Measurements from ENCODE around the genes FAM53A and NELFA.

DNA sequence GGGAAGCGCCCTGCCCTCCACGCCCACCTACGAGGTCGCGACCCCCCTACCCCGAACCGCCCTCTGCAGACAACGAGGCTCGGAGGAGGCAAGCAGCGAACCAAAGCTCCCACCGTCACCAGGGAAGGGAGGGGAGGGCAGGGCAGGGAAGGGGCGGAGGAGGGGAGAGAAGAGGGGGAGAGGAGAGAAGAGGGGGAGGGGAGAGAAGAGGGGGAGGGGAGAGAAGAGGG is 105.6 kb downstream of the FAM53A start:
- PRO-cap, result no peak
- RAMPAGE, long total RNA, 3 experiments, result no peak in any of the 3 experiments

DNA sequence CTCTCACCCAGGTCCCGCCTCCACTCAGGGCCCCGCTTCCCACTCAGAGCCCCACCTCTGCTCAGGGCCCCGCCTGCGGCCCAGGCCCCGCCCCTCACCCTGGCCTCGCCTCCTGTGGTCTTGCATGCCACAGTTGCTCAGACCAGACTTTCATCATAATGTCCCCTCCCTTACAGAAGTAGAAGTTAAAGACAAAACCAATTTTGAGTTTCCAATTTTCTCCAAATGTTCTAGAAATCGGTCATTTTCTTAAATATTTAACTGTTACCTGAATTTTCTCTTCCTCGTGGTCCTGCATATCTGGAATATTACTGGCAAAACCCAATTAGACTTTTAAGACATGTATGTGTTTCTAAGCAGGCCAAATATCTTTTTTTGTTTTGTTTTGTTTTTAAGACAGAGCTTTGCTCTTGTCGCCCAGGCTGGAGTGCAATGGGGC is 102.9 kb downstream of the FAM53A start:
- PRO-cap, result no peak
- RAMPAGE, long total RNA, 3 experiments, result no peak in any of the 3 experiments

GRCh38 chr4:1683054-1683818 is 877 bp downstream of the FAM53A start:
- PRO-cap, result no peak
- RAMPAGE, long total RNA, 3 experiments, result no peak in any of the 3 experiments

- PRO-cap, result bidirectional peak, plus-strand start at chr4:1684571, minus-strand start at chr4:1684294
- RAMPAGE, long total RNA, 3 experiments, result start-site peak on the minus strand in 1 of 3 experiments, at chr4:1684294-1684302 at its widest, 10 reads per replicate
Observed at GRCh38 chr4:1683819-1684857, at the start of gene FAM53A. TSS of gene FAM53A (minus strand) at chr4:1684313.

GRCh38 chr4:1727109-1728094 is 6.1 kb downstream of the TACC3 start:
- PRO-cap, result no peak
- RAMPAGE, long total RNA, 3 experiments, result no peak in any of the 3 experiments

DNA sequence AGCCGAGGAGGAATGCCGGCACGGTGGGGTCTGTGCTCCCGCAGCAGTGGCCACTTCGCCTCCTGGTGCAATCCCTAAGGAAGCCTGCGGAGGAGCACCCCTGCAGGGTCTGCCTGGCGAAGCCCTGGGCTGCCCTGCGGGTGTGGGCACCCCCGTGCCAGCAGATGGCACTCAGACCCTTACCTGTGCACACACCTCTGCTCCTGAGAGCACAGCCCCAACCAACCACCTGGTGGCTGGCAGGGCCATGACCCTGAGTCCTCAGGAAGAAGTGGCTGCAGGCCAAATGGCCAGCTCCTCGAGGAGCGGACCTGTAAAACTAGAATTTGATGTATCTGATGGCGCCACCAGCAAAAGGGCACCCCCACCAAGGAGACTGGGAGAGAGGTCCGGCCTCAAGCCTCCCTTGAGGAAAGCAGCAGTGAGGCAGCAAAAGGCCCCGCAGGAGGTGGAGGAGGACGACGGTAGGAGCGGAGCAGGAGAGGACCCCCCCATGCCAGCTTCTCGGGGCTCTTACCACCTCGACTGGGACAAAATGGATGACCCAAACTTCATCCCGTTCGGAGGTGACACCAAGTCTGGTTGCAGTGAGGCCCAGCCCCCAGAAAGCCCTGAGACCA is 6.9 kb downstream of the TACC3 start:
- PRO-cap, result no peak
- RAMPAGE, long total RNA, 3 experiments, result no peak in any of the 3 experiments

DNA sequence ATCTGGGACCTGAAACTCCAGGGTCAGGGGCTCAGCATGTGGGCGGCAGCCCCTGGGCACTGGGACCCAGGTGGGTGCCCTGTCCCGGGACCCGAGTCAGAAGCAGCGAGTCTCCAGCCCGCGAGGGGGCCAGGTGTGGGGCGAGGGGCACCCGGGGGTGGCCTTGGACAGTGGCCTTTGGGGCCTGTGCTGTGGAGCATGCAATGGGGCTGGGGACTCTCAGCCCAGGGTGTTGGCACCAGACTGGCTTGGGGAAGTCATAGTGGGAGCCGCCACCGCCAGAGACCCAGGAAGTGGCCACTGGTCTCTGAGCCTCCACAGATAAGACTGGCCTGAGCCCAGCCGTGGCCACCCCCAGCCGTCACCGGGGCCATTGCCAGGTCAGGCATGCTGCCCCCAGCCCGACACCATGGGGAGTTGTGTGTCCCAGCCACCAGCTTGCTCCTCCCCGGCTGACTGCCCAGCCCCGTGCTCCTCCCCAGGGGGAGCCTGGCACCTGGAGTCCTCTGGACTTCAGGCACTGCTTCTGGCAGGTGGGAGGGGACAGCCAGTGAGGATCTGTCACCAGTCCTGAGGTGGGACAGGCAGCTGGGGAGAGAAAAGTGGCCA is 32.4 kb downstream of the TACC3 start:
- PRO-cap, result no peak
- RAMPAGE, long total RNA, 3 experiments, result no peak in any of the 3 experiments

GRCh38 chr4:1841507-1841773 is 14.5 kb downstream of the LETM1 start:
- PRO-cap, result unidirectional peak, plus-strand start at chr4:1841646
- RAMPAGE, long total RNA, 3 experiments, result no peak in any of the 3 experiments

GRCh38 chr4:1852679-1853474 is 3.1 kb downstream of the LETM1 start:
- PRO-cap, result bidirectional peak, plus-strand start at chr4:1853256, minus-strand start at chr4:1853034
- RAMPAGE, long total RNA, 3 experiments, result no peak in any of the 3 experiments

DNA sequence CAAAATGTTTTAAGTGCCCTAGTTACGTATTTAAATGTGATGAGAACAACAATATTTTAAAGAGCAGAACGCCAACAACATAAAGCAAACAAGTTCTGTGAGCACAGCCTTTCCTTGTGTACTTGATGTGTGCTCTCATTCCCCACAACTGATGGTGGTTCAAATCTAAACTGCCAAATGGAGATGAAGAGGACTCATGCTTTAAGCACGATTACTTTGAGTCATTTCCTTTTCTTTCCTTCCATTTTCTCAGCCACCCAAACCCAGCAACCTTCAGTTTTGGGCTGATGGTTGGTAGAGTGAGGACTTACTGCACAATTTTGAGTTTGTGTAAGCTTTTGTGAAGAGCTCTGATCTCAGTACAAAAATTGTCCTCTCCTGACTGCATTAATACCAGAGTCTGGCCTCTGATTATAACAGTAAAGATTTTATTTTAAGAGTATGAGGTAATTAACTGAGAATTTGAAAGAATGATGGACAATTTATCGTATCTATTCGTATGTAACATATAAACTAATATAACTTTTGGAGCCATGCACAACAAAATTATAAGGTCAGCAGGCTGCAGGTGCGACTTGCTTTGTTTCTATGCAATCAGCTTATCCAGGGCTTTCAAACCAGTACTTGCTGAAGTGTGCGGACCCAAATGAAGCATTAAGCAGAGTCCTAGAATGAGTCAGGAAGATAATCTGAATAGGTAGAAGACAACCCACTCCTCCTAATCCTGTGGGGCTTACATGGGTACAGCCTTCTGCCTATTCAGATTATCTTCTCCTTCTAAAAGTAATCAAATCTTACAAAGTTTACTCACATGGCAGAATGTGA is 1.9 kb downstream of the NSD2 start:
- PRO-cap, result no peak
- RAMPAGE, long total RNA, 3 experiments, result no peak in any of the 3 experiments

DNA sequence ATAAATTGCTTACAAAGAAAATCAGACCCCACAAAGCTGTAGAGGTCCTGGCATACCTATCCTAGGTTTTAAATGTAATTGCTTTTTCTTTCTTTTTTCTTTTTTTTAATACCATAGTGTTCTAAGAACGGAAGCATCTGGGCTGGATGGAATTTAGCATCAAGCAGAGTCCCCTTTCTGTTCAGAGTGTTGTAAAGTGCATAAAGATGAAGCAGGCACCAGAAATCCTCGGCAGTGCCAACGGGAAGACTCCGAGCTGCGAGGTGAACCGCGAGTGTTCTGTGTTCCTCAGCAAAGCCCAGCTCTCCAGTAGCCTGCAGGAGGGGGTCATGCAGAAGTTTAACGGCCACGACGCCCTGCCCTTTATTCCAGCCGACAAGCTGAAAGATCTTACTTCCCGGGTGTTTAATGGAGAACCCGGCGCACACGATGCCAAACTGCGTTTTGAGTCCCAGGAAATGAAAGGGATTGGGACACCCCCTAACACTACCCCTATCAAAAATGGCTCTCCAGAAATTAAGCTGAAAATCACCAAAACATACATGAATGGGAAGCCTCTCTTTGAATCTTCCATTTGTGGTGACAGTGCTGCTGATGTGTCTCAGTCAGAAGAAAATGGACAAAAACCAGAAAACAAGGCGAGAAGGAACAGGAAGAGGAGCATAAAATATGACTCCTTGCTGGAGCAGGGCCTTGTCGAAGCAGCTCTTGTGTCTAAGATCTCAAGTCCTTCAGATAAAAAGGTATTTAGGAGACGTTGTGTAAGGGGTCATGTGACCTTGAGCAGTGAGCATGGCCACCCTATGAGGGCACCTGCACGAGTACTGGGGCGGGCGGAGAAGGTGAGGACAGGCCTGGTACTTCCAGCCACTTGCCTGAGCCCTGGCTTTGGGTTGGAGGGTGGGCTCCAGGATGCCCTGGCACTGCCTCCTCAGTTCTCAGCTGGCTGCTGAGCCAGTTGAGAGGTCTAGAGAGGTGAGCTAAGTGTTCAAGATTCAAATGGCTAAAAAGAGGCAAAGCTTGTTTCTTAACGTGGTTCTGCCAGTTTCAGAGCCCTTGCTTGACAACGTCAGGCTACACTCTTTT is 29.7 kb downstream of the NSD2 start:
- PRO-cap, result no peak
- RAMPAGE, long total RNA, 3 experiments, result no peak in any of the 3 experiments

DNA sequence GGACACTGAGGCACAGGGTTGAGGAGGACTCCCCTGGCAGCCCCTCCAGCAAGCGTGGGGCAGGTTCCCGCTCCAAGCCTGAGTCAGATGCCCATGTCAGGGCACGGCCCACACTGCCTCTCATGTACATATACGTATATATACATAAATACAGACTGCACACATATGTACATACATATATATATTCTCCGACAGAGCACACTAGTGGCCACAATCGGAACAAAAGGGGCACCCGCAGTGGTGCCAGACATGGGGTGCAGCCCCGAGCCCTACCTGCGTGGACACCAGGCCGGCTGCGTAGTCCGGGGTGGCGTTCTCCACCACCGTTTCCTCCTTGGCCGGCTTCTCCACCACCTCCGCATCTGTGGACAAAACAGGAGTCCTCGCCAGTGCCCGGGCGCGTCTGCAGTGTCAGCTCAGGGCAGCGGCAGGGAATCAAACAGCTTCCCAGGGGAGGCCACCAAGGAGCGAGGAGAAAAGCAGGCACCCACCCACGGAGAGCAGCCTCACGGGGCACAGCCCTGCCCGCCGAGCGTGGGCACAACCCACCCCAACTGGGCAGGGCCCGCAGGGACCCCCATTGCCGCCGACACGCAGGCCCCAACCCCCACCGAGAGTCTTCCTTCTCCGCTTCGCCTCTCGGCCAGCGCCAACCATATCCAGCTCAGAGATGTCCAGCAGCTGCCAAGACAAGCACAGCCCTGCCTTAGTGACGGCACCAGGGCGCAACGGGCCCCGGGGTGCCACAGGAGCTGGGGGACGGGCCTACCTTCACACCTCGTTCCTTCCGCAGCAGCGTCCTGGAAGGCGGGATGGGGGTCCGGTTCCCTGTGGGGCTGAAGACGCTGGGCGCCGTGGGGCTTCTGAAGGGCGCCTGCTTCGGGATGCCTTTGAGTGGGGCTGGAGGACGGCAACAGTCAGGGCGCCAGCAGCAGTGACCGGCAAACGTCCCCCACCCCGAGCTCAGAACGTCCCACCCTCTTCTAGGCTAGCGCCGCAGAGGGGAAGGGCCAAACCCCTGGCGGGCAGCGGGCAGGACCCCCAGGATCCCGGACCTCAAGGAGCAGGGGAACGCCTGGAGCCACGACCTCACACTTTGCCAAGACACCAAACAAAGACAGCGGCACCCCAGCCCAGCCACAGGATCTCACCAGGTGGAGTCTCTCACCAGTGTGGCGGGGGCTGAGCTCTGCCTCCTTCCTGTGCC is 22.9 kb downstream of the NELFA start:
- PRO-cap, result no peak
- RAMPAGE, long total RNA, 3 experiments, result no peak in any of the 3 experiments

DNA sequence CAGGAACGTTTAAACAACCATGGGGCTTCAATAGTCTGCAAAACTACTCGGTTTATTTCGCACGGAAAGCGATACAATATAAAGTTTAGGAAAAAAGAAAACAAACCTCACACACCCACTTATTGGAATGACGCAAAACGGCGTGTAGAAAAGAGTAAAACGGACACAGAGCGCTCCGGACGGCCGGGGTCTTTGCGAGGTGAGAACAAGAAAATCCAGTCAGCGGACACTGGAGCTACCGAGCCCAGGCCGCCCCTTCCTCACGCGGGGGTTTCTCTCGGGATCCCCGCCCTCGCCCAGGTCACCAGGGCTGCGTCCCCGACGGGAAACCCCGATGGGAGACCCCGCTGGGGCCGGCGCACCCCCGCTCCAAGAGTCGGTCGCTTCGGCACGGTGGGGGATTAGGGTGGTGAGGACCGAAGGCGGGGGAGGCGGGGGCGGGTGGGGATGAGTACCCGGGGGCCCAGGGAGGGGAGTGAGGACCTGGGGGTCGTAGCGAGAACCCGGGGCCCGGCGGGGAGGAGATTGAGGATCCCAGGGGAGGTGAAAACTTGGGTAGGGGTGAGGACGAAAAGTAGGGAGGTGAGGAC is 822 bp downstream of the NELFA start:
- PRO-cap, result unidirectional peak, plus-strand start at position 147 of the sequence
- RAMPAGE, long total RNA, 3 experiments, result no peak in any of the 3 experiments

DNA sequence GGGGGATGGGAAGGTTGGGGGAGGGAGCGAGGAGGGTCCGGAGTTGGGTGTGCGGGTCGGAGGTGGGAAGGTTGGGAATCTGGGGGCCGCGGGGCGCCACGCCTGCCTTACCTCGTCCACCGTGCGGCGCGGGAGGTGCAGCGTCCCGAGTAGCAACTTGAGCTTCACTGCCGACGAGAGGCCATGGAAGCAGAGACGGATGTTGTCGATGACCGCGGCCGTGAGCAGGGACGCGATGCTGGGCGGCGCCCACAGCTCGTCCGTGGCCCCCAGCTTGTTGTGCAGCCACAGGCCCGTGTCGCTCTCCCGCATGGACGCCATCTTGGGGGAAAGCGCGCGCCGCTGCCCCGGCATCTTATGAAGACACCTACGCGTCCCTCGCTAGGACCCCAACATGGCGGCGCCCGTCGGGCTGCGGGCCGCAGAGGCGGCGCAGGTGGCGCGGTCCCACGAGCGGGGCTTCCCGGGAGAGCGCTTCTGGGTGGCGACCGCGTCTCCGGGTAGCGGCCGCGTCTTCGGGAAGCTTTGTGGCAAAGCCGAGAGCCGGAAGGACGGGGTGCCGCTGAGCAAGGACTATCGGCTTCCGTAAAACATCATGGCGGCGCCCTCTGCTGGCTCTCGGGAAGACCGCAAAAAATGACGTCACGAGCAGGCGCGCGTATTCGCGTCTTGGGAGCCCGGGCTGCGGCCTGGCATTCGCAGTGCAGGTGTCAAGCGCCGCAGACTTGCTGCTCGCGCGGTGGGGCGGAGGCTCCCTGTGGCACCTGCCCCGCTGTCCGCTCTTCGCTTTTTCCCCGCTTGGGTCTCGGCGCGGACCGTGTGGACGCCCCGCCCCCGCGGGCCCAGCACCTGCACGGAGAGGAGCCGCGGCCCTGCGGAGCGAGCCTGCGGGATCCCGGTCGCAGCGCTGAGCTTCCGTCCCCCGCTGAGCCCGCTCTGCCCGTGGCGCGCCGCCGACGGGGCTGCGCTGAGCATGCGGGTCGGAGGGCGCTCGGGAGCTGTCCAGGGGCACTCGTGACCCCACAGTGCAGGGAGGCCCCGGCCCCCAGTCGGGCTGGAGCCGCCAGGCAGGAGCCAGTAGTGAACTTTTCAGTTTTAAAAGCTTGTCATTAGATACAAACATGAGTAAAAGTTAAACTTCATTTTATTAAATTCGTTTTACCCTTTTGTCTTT is at the start of gene NELFA:
Gene NELFA, minus strand, starts transcription at position 336 of the 1,174 bp plus-strand sequence.
- PRO-cap, result bidirectional peak, plus-strand start at position 695 of the sequence, minus-strand start at position 324 of the sequence
- RAMPAGE, long total RNA, 3 experiments, result start-site peak on the minus strand in 3 of 3 experiments, centred at positions 280 to 344 of the sequence, 30 to 57 reads per replicate

- PRO-cap, result no peak
- RAMPAGE, long total RNA, 3 experiments, result no peak in any of the 3 experiments
Observed at GRCh38 chr4:2064243-2064999, 5.3 kb downstream of the NAT8L start.

GRCh38 chr4:2250861-2251503 is 9.1 kb upstream of the HAUS3 start:
- PRO-cap, result no peak
- RAMPAGE, long total RNA, 3 experiments, result no peak in any of the 3 experiments

GRCh38 chr4:2302745-2303004 is 40.8 kb upstream of the MXD4 start:
- PRO-cap, result no peak
- RAMPAGE, long total RNA, 3 experiments, result no peak in any of the 3 experiments

DNA sequence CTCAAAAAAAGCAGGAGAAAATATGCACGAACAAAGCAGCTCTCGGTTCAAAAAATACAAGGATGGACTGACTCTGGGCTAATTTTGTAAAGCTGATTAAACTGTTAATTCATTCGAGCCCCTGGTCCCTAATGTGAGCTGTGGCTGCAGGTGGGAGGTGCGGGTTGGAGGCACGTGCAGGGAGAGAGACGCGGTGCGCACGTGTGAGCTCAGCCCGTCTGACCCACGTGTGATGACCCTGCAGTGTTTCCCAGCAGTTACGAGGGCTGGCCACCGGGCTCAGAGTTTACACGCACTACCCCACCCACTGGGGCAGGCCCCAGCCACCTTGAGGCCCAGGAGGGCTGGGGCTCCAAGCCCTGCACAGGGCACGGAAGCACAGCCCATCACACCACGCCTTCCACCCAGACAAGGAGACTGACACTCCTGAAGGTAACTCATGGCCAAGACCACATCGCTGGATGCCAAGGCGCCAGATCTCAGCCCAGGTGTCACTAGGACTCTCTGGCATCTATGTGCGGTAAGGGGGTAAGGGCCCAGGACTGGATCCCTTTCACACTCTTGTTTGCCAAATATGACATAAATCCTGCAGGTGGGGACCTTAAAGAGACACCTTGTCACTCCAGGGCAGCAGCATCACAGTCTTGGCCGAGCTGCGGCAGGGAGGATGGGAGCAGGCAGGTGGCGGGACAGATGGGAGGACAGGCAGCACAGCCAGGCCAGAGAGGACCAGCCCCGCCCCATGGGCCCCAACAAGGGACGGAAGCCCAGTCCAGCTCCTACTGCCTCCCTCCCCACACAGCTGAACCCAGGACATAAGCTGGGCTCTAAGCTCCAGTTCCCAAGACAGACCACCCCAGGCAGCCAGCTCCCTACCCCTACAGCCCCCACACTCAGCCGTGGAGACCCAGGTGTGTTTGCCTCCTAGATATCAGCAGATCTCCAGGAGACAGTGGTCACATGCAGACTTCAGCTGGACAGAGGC is 56.9 kb downstream of the ZFYVE28 start:
- PRO-cap, result no peak
- RAMPAGE, long total RNA, 3 experiments, result no peak in any of the 3 experiments

- PRO-cap, result no peak
- RAMPAGE, long total RNA, 3 experiments, result no peak in any of the 3 experiments
Observed at GRCh38 chr4:2389651-2390081, 28.8 kb downstream of the ZFYVE28 start.

DNA sequence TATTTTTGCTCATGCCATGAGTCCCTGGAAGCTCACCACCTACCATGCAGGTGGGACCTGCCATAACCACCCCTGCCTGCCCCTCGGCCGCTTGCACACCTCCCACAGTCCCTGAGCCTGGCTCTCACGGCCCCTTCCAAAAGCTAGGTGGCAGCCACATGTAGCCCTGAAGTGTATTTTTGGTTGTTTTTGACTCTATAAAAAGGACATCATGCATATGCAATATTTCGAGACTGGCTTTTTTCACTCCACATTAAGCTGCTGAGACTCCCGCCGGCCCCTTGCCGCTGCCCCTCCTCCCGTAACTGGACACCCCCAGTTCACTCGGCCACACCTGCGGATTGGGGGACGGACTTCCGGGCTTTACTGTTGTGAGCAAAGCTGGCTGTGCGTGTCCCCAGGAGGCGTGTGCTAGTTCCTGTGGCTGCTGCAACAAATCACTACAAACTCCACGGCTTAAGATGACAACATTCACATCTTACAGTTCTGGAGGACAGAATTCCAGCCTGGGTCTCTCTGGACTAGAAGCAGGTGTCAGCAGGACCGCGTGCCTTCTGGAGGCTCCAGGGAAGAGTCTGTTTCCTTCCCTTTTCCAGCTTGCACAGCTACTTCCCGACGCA is 24.9 kb downstream of the ZFYVE28 start:
- PRO-cap, result no peak
- RAMPAGE, long total RNA, 3 experiments, result no peak in any of the 3 experiments